Mesenchymal stem cell of Wharton's jelly (primary cell): ENCODE data around the genes ZNF667, SMIM17, TRAPPC2B, ZNF419, ZNF550, ZNF606 and ZSCAN18.

GRCh38 chr19:56477060-56477664 lies at the start of gene ZNF667:
TSS of gene ZNF667 (minus strand) at chr19:56477345.
- CAGE, long polyA plus RNA = no peak

DNA sequence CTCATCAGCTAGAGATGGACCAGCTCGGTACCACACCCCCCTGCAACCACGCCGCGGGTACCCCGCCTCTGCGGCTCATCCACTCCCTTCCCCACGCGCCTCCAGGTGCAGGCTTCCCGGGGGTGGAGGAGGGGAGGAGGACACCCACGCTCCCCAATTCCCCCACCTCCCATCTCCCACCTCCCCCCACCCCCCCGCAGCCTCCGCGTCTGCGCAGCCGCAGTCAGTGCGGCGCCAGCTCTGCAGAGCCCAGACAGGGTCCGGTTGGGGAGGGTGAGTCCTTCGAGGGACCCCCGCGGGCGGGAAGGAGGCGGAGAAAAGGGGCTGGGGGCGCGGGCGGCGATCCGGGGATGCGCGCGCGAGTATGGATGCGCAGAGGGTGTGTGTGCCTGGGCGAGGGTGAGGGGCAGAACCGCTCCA lies at the start of gene SMIM17:
SMIM17 (plus strand) TSS at position 222 of the 420 bp plus-strand sequence.
- CAGE, long polyA plus RNA = no peak

GRCh38 chr19:56838663-56839514 lies 1.6 kb downstream of the PEG3 start:
- CAGE, long polyA plus RNA = no peak

- CAGE, long polyA plus RNA = no peak
Observed at GRCh38 chr19:56942698-56943266, 102.3 kb upstream of the PEG3 start.

DNA sequence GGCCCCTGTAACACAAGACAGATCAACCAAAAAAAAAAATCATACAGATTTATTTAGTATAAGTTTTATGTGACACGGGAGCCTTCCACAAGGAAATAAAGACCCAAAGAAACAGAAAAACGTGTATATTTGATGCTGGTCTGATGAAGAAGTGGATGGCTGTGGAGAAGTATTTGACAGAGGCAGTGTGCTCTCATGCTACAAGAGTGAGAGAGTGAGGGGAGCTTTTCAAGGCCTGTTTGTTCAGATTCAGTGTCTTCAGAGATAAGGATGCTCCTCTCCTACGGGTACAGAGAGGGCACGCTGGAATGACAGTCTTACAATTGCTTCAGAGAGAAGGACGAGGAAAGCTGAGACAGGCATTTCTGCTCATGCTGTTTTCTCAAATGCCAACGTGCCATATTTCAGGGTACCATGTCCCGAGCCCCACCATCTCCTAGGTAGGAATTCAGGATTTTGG lies 138.6 kb upstream of the PEG3 start:
- CAGE, long polyA plus RNA = no peak

GRCh38 chr19:57241168-57241598 lies 751 bp downstream of the ZNF805 start:
- CAGE, long polyA plus RNA = no peak

DNA sequence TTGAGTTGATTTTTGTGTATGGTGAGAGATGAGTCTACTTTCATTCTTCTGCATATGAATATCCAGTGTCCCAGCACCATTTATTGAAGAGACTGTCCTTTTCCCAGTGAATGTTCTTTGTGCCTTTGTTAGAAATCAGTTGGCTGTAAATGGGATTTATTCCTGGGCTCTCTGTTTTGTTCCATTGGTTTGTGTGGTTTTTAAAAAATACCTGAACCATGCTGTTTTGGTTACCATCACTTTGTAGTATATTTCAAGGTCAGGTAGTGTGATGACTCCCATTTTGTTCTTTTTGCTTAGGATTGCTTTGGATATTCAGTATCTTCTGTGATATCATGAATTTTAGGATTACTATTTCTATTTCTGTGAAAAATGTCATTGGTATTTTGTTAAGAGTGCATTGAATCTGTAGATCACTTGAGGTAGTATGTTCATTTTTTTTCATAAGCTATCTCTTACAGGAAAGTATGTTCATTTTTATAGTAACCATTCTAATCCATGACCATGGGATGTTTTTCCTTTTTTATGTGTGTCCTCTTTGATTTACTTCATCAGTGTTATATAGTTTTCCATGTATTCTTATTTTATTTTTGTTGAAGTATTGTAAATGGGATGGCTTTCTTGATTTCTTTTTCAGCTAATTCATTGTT lies 14.9 kb downstream of the ZNF460 start:
- CAGE, long polyA plus RNA = no peak

DNA sequence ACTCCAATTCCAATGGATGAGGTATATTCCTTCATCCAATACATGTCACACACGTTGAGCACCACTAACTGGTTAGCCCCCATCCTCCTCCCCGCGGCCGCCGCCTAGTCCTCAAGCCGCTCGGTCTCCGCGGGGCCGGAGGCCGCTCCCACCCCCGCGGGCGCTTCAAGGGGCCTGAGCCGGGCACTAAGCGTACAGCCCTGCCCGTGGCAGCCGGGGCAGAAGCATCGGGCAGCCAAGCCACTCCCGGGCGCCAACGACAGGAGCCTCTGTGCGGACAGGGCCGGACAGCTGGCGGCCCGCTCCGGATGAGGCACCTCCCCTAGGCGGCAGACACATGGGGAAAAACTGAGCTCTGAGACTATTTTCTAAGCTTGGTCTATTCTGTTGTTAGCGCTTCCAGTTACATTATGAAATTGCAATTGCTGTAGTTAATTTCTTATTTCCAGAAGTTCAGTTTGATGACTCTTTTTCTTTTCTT lies 2.8 kb upstream of the ZNF543 start:
- CAGE, long polyA plus RNA = no peak

- CAGE, long polyA plus RNA = no peak
Observed at GRCh38 chr19:57362869-57363732, at the start of gene TRAPPC2B. TSS of gene TRAPPC2B (plus strand) at chr19:57363551.

DNA sequence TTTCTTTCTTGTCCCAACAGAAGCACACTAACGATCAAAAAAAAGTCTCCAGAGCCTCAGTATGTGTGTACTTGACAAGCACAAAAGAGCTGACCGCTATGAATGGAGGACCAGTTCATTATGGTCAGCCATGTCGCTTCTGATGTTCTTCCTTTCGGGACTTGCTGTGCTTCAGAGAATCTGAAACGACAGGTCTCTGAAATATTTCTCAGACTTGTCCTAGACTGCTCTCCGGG lies 422 bp upstream of the ZNF749 start:
- CAGE, long polyA plus RNA = no peak

DNA sequence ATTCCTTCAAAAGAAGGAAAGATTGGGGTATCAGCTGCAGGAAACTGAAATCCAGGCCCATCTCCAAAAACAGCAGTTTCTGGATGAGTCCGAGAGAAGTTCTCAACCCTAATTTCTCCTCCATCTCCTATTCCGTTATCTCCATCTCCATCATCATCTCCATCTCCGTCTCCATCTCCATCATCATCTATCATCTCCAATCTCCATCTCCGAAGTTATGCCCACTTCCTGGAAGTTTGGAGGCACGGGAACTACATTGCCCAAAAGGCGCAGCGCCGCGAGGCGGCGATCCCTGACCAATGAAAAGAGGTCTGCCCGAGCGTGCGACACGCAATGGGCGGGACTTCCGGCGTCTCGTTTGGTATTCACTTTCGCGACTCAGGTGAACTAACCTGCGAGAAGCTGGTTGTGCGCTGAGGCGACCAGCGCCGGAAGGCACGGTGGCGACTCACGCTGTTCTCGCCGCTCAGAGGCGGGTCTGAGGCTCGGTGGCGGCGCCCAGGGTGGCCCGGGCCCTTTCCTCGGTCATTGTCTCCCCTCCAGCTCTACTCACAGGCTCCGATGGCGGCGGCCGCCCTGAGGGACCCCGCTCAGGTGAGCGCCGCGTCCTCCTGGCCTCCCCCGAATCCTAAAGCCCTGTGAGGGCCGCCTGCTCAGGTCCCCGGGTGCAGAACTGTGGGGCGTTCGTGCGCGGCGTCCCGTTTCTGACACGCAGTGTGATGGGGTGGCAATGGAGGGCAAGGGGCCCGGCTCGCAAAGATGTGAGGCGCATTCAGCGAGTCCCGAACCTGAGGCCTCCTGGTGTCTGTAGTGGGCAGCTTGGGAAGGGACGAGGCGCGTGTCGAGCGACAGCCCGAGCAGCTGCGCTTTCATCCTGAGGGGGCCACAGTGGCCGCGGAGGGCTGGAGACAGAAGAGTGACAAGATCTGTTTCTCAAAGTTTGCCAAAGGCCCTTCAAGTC lies at the start of gene ZNF419:
ZNF419 (plus strand) TSS at position 361 of the 961 bp plus-strand sequence.
- CAGE, long polyA plus RNA = no peak

- CAGE, long polyA plus RNA = no peak
Observed at GRCh38 chr19:57559456-57560213, at the start of gene ZNF550. TSS of gene ZNF550 (minus strand) at chr19:57559863.

DNA sequence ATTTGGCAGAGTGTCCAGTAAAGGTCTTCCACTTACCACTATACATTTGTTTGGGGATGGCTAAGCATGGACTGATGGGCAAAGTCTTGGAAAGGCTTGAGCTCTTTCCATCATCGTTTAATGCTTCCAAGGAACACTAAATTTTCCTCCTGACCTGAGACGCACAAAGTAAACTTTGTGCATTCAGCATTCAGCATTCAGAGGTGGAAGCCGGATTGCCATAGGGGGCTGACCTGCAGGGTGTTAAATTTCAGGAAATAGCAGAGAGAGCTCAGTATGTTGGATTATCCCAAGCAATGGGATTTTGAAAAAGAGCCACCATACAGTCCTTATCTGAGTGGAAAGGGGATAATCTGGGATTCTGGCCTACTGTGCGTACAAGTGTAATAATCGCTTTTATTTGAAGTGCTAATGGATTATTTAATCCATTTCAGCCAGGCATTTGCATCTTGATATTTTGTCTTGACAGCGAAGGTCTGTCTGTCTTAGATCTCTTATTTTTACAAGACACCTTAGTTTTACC lies 14.0 kb downstream of the ZNF552 start:
- CAGE, long polyA plus RNA = no peak

GRCh38 chr19:57926987-57927523 lies 8.1 kb downstream of the ZNF418 start:
- CAGE, long polyA plus RNA = no peak

DNA sequence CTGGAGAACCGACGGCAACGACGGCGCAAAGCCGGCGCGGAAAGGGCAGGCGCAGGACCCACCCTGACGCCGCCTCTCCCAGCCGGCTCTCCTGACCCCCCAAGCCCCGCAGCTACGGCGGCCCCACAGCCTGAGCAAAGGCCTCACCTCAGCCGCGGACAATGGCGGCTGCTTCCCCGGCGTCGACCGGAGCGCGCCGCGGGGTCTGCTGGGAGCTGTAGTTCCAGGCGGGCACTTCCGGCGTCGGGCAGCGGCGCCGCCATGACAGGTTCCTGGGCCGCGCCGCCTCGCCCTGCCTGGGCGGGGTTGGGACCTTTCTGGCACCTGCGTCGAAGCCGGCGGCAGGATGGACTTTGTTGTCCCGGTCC lies at the start of gene ZNF606:
ZNF606 (minus strand) TSS at position 188 of the 368 bp plus-strand sequence.
- CAGE, long polyA plus RNA = start-site peak on the plus strand centred at position 276 of the sequence, 85 bp wide, 17 and 6 reads in 2 replicates

GRCh38 chr19:58007163-58007795 lies 4.7 kb upstream of the ZNF606 start:
- CAGE, long polyA plus RNA = no peak

GRCh38 chr19:58059385-58060451 lies 636 bp downstream of the ZNF135 start:
- CAGE, long polyA plus RNA = no peak

DNA sequence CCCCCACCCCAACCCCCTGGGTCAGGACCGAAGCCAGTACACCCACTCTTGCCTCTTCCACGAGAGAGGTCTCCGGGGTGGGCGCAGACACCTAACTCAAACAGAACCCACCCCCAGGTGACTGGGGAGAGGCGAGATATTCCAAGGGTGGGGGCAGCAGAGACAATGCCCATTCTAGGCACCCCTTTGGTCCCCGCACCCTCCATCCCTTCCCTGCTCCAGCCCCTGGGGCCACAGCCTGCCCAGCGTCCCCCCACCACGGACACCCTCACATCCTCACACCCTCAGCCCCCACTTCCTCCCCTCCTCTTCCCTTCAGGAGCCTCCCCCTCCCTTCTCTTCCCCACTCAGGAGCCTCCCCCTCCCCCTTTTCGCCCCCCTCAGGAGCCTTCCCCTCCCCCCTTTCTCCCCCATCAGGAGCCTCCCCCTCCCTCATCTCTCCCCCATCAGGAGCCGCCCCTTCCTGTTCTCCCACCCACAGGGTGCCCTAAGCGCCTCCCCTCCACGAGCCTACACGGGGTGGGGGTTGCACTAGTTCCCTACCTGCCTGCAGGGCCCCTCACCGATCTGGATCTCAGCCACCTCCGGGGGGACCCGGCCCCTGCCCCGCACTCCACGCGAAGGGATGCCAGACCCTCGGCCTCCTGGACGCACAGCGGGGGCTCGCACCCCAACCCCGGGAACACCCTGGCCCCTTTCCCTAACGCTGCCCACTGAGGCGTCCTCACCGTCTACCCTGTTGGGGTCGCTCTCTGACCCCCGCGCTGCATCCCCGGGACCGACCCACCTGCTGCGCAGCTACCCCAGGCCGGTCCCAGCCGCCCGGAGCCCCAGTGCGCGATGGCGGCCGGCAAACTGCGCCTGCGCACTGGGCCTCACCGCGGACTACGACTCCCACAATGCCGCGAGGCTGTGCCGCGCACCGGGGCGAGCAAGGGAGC lies at the start of gene ZSCAN18:
ZSCAN18 (minus strand) TSS at position 845 of the 941 bp plus-strand sequence.
- CAGE, long polyA plus RNA = start-site peak on the minus strand centred at position 839 of the sequence, 66 bp wide, 826 and 349 reads in 2 replicates

DNA sequence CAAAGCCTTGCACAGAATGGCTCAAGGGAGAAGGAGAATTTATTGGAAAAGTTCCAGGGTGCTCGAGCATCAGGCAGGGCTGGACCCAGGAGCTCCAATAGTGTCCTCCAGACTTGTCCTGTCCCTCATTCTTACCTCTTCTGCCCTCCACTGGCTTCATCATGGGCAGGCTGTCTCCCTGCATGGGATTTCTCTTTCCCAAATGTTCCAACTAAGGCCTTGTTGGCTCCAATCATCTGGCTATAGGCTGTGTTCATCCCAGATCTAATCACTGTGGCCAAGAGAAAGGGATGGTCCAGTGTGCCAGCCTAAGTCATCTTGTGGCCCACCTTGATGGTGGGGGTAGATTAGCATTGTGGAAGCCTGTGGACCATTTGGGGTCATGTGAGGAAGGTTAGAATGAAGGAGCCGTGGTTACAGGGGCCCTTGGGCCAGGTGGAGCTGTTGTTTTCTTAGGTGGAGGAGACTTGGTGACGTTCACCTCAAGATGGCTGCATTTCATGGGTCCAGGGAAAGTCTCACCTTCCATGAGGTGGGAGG lies 19.6 kb upstream of the ZNF544 start:
- CAGE, long polyA plus RNA = no peak

GRCh38 chr19:58212496-58213005 lies 16.2 kb upstream of the ZNF544 start:
- CAGE, long polyA plus RNA = no peak